Subcutaneous preadipocyte (primary cell): ENCODE measurements around a stretch of chr18.

DNA sequence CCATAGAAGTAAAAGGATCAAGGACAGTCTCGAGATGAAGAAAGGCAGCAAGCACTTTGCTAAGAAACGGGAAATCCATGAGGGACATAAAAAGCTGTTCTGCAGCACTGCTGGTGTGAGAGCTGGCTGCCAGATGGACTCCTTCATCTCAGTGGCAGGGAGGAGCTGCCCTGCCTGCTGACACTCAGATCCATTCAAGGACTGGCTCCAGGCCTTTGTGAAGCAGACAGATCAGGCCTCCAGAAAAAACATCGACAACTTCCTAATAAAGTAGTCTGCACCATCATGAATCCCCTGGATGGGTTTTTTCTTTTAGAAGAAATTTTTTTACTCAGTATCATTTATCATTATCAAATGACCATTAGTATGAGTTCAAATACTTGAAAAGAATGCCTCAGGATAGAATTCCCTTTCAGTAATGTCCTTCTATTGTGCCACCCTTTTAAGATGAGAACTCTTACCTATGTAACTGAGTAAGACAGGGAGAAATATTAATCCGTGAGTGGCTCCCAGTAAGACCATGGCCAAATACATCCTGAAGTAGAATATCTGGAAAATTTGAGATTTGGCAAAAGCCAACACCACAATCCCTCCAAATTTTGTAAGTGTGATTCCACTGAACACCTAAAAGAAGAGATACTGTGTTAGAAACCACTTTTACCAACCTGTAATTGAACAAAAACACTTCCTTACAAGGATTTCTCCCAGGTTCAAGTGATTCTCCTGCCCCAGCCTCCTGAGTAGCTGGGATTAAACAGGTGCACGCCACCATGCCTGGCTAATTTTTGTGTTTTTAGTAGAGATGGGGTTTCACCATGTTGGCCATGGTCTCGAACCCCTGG, 29.8 kb downstream of the RMC1 start:
- CAGE, long polyA plus RNA = no peak

DNA sequence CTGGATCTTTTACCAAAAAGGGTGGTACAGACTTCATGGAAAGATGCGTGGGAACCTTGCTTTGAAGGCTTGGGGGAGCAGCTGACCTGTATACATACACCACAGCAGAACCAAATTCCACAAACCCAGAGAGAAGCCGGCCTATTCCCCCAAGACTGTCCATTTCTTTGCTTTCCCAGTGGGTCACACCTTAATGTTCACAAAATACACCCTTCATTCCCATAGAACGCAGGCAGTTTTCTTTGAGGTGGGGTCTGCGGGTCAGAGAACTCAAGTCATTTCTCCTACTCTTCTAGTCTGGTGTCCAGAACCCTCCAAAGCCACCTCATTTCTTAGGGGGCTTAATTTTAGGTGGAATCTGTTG, 33.6 kb upstream of the NPC1 start:
- CAGE, long polyA plus RNA = no peak

DNA sequence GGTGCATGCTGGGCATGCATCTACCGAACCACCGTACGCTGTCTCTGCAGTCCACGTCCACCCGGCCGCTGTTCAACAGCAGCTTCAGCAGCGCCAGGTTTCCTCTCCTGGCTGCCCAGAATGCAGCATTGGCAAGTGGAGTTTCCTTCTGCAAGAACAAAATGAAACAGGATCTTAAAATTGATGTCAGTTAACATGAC, 13.8 kb downstream of the ANKRD29 start:
- CAGE, long polyA plus RNA = no peak

GRCh38 chr18:23716514-23716961, 27.3 kb downstream of the LAMA3 start:
- CAGE, long polyA plus RNA = no peak

DNA sequence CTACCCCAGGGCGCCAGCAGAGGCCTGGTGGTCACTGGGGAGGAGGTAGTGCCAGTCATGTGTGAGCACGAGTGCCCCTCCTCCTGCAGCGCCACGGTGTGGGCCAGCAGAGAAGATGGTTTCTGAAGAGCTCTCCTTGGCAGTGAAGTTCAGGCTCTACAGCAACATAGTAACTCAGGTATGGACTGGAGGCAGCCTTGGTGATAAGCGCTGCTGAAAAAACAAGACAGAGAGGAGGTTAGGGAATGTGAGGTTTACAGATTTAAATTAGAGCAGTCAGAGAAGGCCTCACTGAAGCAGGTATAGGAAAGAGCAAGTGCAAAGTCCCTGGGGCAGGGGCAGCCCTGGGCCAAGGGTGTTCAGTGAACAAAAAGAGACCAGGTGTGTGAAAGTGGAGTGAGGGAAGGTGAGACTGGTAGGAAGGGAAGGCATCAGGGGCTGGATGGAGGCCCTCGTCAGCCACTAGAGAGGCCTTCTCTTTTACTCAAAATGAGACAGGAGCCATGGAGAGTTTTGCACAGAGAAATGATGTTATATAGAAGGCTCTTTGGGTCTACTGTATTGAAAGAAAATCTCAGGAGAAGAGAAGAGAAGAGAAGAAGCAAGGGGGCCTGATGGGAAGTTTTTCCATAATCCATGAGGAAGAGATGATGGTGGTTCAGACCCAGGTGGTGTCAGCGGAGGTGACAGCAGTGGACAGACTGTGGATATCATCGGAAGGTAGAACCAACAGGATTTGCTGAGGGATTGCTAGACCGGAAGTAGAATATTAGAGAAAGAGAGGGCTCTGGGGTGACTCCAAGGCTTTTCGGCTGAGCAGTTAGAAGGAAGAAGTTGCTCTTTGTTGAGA, 89.7 kb downstream of the LAMA3 start:
- CAGE, long polyA plus RNA = no peak

DNA sequence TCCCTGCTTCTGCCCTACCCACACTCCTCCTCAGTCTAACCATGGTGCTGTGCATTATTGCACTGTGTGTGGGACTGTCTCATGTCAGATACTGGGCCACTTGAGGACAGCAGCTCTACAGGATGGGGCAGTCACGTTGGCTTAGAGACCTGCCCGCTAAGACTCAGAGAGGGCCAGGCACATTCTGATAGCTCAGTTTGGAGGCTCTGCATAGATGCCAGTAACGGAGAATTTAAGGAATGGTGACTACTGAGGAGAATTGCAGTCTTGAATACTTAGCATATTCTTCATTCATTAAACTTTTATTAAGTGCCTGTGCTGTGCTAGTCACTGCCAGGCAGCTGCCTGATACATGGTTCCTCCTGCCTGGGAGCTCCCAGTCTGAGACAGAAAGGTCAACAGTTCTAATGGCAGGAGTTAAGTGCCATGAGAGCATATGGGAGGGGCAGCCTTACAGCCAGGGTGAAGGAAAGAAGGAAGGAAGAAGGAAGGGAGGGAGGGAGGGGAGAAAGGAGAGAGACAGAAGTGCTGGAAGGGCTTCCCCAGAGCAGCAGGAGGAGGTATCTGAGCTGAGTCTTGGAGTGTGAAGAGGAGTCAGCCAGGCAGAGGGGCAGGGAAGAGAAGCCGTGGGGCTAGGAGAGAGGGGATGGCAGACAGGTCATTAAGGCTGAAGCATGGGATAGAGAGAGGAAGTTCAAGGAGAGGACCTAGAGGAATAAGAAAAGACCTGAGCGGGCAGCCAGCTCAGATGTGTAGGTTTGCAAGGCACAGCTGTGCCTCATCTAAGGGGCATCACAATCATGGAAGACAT, 90.8 kb downstream of the LAMA3 start:
- CAGE, long polyA plus RNA = no peak

DNA sequence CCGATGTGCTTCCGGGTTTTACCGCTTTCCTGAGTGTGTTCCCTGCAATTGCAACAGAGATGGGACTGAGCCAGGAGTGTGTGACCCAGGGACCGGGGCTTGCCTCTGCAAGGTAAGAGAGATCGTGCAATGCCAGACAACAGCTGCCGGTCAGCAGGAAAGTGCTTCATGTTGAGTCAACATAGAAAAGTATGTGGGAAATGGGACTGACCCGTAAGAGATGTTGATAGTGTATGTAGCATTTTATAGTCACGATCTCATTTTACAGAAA, 156.7 kb upstream of the TTC39C start:
- CAGE, long polyA plus RNA = no peak

DNA sequence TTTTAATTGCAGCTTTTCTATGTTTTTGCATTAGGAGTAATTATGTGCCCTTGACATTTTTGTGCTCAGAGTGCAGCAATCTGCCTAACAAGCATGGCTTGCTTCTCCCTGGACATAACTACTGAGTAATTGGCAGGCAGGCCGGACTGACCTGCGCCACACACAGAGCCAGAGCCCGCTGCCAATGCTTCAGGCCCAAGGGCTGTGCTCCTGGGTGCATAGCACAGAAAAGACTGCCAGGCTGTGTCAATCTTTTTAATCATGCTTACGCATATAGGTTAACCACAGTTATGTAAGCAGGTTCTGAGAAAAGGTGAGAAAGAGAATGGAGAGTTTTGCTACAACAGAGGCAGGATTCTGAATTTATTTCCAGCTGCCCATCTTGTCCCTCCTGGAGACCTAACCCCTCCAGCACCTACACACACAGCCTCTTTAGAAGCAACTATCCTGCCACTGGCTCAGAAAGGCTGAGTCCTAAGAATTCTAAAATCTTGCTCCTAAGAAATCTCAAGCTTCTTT, 22.0 kb upstream of the TTC39C start:
- CAGE, long polyA plus RNA = no peak

DNA sequence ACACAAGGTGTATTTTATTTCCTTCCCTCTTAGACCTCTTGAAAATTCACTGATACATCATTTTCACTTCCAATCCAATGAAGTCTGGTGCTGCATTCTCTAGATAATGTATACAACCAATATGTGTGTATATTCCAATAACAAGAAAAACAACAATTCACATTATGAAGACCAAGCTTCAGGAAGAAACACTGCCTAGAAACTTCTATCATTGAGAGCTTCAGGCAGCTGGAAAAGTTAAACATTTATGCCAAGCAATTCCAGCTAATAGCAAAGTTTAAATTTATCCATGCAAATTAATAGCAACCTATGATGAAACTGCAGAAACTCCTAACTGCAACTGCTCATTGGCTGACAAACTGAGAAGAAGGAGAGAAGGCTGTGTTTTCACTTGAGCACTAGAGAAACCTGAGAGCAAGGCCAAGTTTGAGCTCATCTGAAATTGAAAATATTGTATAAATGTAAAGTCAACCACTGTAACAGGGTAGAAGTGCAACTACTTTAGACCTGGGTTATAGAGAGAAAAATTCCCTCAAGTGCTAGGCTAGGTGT, 50.0 kb downstream of the CABYR start:
- CAGE, long polyA plus RNA = no peak

DNA sequence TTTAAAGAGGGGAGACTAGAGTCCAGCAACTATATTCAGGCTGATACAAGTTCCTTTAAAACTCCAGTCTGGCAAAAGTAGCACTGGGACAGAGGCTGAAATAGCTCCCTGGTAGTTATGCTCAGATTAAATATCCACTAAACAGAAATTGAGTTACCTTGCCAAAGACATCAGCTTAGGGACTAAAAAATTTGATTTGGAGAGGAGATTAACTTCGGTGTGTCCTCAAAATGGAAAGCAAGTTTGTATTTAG, 127.2 kb downstream of the OSBPL1A start:
- CAGE, long polyA plus RNA = no peak

GRCh38 chr18:24913320-24913835, 438.6 kb downstream of the ZNF521 start:
- CAGE, long polyA plus RNA = no peak

DNA sequence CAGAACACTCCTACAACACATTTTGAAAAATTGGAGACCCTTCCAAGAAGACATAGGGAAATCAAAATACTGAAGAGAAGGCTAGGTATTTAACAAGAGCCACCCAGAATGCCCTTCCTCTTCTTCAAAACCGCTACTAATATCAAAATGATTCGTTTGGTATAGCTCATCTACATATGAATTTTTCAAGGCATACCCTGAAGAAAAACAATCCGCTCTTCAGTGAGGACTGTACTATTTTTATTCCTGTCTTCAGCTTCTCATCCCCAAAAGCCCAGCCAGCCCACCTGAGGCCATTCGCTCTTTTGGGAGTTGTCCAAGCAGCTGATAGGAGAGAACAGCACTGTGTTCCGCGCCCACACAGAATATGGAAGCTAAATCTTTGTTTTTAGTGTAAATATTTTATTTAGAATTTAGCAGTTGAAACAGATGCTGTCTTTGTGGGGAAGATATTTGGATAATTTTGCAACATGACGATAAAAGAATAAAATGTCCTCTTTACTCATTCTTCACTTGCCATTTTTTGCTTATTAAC, 3.6 kb downstream of the ZNF521 start:
- CAGE, long polyA plus RNA = no peak

- CAGE, long polyA plus RNA = no peak
Measured at GRCh38 chr18:25349024-25349905, 2.7 kb downstream of the ZNF521 start.

DNA sequence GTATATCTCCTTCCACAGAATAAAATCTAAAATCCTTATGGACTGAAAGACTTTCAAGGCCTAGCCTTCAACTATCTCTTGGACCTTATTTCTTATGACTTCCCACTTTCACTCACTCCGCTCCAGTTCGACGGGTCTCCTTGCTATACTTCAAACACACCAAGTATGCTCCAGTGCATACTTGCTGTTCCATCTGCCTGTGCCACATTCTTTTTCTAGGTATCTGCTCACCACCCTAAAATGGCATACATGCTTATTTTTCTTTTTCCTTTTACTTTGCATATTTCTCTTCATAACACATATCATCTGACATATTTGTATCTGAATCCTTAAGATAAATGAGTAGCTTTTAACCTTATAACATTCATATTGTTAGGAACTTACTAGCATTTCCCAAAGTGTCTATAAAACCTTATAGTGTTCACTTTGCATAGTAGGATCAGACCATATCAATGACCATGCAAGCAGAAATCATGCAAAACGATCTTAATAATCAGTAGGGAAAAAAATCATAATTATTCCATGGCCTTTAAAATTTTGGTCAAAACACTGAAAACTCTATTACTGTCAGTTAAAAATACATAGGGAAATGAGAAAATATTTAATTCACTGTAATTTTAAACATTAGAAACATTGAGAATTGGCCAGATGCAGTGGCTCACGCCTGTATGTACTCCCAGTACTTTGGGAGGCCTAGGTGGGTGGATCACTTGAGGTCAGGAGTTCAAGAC, 45.0 kb downstream of the SS18 start:
- CAGE, long polyA plus RNA = no peak

- CAGE, long polyA plus RNA = no peak
Measured at GRCh38 chr18:26052330-26052811, 38.0 kb downstream of the SS18 start.

DNA sequence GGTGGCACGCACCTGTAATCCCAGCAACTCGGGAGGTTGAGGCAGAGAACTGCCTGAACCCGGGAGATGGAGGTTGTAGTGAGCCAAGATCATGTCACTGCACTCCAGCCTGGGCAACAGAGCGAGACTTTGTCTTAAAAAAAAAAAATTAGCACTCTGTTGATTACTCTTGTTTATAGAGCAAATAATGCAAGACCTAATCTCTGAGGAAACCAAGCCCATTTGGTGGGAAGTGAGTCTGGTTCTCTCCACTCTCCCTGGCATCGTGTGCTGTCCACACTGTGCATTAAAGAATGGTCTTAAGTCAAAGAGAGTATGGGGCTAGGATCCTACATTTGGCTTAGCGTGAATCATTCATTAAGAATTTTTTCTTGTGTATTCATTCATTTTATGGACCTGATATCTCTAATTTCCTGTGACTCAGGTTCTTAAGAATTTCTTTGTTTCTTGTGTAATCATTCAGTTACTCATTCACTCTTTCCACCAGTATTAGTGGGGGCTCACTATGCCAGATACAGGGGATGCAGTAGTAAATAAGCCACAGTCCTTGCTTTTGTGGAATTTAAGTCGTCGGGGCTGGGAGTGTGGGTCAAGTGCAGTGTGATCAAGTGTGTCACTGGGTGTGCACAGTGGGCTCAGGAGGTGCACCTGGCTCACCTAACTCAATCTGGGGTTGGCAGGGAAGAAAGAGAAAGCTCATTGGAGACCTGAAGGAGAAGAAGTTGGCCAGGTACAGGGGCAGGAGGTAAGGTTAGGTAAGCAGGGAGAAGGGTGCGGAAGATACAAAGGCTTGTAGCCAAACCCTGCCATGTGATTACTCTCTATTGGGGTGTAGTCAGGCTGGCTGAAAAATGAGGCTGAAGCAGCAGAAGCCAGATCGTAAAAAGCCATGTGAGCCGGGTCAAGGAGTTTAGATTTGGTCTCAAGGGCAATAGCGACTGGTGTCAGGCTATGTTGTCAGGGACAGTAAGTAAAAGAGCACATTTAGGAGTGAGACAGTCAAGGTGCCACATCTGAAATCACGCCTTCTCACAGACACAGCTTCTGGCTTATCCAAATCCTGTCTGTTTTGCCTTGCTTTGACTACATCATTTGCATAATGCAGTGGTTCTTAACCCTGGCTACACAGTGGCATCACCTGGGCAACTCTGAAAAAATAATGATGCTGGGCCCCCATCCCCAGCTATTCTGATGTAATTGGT, 67.3 kb downstream of the KCTD1 start:
- CAGE, long polyA plus RNA = no peak

GRCh38 chr18:27992412-27993079, 184.4 kb downstream of the CDH2 start:
- CAGE, long polyA plus RNA = no peak

GRCh38 chr18:27993332-27993680, 183.6 kb downstream of the CDH2 start:
- CAGE, long polyA plus RNA = no peak

GRCh38 chr18:28112009-28112692, 64.8 kb downstream of the CDH2 start:
- CAGE, long polyA plus RNA = no peak

DNA sequence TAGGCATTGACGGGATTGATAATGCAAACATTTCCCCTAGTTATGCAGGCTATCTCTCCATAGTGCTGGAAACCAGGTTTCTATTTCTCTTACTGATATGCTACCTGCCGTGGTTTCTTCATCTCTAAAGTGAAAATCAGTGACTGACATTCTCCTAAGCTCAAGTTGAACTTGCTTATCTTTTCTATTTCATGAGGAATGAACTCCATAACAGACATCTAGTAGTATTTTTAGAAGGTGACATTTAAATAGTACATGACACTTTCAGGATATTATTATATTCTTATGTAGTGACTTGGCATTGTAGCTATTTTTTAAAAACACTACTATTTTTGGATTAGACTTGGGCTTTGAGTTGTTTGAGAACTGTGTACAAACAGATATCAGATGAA, 1381.8 kb downstream of the DSC3 start:
- CAGE, long polyA plus RNA = no peak